B cell (primary cell): ENCODE data around the gene DDX1.

- PRO-cap, result no peak
- CAGE, long polyA plus RNA, result no peak
Measured at GRCh38 chr2:12806475-12806984, 89.8 kb downstream of the TRIB2 start.

DNA sequence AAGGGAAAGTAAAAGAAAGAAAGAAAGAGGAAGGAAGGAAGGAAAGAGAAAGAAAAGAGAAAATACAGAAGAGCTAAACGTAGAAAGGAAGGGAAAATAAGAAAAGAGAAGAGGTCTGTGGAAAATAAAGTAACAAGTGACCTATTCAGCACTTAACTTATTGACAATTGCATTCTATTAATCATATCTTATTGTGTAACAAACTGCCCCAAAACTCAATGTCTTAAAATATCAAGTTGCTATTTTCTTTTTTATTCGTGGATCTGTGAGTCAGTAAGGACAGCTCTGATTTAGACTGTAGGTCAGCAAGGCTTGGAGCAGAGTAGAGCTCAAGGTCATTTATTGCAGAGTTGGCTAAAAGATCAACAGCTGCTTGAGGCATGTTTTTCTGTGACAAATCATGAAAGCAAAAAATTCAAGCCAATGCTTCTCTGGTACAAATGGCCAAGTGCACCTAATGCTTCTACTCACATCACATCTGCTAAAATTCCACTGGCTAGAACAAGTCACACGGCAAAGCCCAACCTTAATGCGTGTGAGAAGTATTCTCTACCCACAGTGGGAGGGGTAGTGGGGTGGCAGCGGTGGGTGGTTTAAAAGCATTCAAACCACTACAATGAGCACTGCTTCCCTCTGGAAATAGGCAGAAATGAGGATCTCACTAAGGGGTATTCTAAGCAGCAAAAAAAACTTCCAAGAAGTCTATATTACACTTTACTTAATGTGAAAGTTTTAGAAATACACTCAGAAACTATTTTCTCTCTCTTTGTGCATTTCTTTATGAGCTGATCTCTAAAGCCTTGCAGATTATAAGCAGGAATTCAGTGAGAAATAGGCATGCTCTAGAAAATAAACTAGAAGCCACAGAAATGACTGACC, 497.7 kb upstream of the LRATD1 start:
- PRO-cap, result no peak
- CAGE, long polyA plus RNA, result no peak

GRCh38 chr2:14558338-14558643, 74.2 kb upstream of the LRATD1 start:
- PRO-cap, result no peak
- CAGE, long polyA plus RNA, result no peak

GRCh38 chr2:14631968-14632324, 571 bp upstream of the LRATD1 start:
- PRO-cap, result no peak
- CAGE, long polyA plus RNA, result no peak

- PRO-cap, result no peak
- CAGE, long polyA plus RNA, result no peak
Measured at GRCh38 chr2:14872860-14873145, 240.3 kb downstream of the LRATD1 start.

DNA sequence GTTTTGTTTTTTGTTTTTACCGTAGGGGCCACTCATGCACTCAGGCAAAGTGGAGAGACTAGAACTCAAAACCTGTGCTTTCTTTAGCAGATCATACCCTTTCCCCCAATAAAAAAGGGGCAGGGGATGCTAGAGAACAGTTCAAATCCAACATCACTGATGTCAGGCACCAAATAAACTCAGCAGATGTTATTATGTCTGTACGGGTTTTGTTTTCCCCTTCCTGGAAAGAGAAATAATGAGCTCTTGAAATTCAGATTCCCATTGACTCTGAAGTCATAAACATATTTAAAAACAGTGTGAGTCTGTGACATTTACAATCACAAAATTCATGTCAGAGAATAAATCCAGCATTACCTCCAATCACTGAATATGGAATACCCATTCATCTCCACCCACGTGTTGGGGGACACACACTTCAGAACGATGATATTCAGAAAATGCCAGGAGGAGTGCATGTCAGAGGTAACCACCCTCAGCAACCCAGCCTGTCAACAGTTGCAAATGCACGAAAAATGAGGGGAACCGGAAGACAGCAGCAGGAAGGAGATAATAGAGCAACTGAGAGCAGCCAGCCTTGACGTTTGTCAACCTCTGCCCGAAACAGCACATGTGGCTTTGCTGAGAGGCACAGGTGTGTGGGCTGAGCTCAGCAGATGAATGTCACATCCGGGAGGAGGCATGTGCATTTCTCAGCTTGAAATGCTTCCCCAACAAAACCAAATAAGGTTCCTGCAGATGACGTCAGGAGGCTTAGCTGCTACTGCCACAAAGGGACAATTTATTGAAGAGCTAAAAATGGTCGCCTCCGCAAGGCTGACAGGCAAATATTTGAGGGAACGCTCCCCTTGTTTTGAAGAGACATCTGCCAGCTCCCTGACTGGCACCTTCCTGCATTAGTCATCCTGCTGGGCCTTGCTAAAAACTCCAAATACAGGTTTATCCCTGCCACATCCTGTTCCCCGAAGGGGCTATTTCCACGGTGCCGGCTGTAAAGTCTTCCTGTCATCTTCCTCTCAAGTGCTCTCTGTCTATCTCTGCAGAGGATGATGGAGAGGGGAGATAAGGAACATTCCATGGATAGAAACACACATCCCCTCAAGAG, 419.1 kb downstream of the NBAS start:
- PRO-cap, result bidirectional peak, plus-strand start at position 784 of the sequence, minus-strand start at position 662 of the sequence
- CAGE, long polyA plus RNA, result no peak

DNA sequence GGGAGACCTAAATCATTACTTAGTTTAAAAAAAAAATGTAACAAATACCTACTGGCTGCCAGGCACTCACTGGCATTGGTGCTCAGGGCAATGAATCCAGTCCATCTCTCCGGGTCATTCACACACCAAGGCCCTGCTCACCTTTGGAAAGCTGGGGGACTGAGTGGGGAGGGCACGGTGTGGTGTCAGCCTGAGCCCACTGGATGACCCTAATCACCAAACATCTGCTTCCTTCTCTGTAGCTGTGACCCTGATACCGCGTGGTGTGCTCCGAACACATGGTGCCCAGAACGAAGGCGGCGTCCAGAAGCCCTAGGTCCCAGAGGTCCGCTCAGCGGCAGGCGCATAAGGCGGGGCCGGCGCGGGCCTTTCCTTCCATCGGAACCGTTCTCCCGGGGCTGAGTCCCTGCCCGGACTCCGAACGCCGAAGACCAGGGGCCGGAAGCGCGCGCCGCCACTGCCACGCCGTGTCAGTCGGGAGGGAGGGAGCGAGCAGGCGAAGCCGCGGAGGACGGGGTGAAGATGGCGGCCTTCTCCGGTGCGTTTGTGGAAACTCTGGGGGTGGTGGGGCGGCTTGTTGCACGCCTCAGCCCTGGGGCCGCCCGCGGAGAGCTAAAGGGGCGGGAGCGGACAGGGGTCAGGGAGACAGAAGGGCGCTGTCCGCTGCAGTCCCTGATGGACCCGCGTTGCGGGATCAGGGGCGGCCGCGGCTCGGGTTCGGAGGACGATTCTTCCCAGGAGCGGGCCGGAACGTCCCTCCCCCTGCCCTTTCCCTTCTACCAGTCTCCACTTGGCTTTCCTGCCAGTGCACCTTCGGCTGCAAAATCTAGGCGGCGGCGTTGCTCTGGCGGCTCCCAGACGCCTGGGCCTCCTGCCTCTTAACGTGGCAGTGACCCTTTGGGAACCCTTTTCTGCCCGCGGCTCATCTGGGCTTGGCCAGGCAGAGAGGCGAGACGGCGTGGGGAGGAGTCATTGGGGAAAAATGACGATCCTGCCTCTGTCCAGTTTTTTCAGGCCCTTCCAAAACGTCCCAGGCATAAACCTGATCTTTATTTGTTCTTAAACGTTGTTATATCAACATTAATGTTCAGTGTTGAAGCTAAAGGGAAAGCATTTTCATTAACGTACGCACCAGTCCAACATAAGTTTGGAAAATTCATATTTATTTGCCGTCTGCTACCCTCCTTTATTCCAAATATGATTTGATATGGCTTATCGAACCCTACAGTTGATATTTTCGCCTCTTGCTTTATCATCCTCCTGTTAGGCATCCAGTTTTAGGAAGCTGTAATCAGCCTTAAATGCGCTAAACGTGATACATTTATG, at the start of gene DDX1:
TSS of gene DDX1 (plus strand) at position 457 of the 1,326 bp plus-strand sequence.
- PRO-cap, result bidirectional peak, plus-strand start at position 470 of the sequence, minus-strand start at position 391 of the sequence
- CAGE, long polyA plus RNA, result no peak

DNA sequence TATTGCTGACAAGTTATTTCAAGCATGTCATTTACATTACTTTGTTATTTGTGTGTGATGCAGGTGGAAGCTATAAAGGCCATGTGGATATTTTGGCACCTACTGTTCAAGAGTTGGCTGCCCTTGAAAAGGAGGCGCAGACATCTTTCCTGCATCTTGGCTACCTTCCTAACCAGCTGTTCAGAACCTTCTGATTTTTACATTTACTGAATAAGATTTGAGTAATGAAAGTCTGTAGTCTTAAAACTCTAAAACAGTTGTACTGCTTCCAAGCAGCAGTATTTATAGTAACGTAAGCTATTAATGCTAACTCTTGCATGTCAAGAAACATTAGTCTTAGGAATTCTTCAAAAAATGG, 39.0 kb downstream of the DDX1 start:
- PRO-cap, result no peak
- CAGE, long polyA plus RNA, result no peak

GRCh38 chr2:15749803-15750176, 158.1 kb downstream of the DDX1 start:
- PRO-cap, result no peak
- CAGE, long polyA plus RNA, result no peak

DNA sequence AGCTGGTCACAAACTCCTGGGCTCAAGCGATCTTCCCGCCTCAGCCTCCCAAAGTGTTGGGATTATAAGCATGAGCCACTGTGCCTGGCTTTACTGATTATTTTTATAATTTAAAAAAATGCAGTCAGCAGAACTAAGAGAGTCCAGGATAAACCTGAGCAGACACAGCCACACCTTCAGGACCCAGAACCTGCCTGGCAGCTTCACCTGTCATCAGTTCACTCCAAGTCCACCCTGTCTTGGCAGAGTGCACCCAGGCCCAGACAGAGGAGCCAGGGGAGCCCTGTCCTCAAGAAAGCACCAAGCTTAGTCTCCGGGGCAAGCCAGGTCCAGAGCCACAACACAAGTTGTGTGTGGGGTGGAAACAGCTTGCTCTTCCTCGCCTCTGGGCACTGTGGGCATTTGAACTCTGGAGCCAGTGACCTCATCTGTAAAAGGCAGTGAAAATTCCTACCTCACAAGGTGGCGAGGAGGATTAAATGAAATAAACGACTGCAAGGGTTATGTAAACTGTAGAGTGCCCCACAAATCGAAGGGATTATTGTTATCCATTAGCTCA, 24.6 kb downstream of the MYCN start:
- PRO-cap, result no peak
- CAGE, long polyA plus RNA, result no peak

DNA sequence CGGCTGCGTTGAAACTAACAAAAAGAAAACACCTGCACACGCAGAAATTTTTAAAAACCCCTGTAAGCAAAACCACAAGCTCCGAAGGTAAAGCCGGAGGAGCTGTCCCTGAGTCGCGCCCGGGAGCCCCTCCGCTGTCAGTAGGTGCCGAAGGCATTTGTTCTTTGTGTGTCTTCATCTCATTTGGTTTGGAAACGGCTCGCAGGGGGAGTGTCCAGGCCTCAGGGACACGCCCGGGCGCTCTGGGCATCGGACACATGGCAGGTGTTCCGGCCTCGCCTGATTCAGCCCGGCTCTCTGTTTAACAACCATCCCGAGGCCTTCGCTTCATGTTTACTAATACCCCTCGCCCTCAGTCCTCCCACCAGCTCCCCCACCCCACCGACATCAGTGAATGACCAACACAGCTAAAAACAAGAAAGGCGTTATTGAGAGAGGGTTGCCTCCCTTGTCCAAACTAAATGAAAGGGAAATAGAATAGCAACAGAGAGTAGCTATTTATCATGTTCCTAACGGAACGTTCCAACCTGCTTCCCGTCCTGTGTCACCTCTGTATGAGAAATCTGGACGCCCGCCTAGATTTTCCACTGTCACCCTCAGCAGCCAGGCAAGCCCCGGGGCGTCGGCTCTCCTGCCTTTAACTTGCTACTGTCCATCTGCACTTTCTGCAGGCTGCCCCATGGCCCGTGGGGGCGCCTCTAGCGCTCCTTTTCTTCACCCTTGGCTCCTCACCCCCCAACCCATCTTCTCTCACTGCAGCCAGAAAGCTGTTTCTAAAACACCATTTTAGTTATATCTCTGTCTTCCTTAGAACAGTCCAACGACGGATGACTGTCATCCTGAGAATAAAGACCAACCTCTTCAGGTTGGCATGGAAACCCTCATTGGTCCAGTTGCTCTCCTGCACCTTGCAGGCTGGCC, 73.9 kb downstream of the MYCN start:
- PRO-cap, result no peak
- CAGE, long polyA plus RNA, result no peak

DNA sequence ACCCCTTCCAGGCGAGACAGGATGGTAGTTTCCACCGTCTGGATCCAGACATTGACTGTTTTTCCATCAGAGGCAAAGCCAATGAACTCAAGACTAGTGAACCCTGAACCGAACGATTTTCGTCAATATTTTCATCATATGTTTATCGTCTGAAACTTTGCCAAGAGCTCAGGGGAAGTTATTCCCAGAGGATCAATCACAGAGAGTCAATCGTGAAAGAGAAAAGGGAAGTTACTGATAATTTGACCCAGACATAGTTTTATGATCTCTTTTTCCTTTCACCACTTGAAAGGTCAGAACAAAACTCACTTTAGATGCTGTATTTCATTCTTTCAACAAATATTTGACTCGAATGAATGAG, 75.3 kb downstream of the MYCN start:
- PRO-cap, result no peak
- CAGE, long polyA plus RNA, result no peak

- PRO-cap, result no peak
- CAGE, long polyA plus RNA, result no peak
Measured at GRCh38 chr2:16102789-16103601, 162.6 kb downstream of the MYCN start.

GRCh38 chr2:16123955-16124332, 183.6 kb downstream of the MYCN start:
- PRO-cap, result no peak
- CAGE, long polyA plus RNA, result no peak

- PRO-cap, result no peak
- CAGE, long polyA plus RNA, result no peak
Measured at GRCh38 chr2:16407275-16407788, 258.3 kb downstream of the CYRIA start.

- PRO-cap, result no peak
- CAGE, long polyA plus RNA, result no peak
Measured at GRCh38 chr2:16602985-16604028, 62.3 kb downstream of the CYRIA start.

GRCh38 chr2:16617806-16618421, 47.7 kb downstream of the CYRIA start:
- PRO-cap, result no peak
- CAGE, long polyA plus RNA, result no peak

DNA sequence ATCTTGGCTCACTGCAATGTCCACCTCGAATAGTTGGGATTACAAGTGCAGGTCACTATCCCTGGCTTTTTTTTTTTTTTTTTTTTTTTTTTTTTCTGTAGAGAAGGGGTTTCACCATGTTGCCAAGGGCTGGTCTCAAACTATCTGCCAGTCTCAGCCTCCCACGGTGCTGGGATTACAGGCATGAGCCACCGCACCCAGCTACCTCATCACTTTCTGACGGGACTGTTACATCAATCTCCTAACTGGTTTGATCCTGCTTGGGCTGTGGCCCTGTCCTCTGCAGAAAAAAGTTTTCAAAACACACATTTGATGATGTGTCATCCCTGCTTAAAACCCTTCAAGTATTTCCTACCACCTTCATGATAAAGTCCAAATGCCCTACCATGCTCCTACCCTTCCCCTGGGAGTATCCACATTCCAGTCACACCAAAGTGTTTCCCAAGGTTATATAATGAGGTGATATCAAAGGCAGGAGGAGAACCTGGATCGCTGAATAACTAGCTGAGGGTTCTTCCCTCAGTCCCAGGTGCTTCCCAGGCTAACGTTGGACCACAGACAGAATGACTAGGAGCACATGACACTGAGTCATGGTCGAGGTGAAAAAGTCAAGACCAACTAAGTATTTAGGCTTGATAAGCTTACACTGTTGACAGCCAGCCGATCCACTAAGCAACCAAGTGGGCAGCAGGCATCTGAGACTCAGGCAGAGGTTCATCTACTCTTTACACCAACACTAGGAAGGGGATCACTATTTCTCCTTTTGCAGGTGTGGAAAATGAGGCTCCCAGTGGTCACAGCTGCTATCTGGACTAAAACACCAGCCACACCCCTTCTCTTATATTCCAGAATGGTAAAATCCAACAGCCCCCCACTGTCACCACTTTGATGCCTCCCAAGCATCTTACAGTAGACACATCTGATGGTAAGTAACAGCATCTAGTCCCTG, 31.9 kb downstream of the CYRIA start:
- PRO-cap, result no peak
- CAGE, long polyA plus RNA, result no peak

DNA sequence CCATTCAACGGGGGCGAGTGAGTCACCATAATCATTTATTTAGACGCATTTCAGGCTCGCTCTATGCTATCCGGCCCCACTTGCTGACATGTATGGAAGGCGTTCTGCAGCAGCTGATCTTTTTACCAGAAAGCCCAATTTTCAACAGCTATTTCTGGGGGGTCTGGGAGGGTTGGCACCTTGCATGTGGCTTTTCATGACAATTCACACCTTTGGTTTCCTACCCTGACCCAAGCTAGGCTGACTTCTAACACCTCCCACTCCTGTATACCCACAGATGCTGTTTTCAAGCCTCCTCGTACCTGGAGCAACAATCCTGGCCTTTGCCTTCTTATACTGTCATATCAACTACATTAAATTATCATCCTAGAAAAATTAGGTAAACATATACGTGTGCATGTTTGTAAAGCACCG, 14.7 kb downstream of the CYRIA start:
- PRO-cap, result no peak
- CAGE, long polyA plus RNA, result no peak

DNA sequence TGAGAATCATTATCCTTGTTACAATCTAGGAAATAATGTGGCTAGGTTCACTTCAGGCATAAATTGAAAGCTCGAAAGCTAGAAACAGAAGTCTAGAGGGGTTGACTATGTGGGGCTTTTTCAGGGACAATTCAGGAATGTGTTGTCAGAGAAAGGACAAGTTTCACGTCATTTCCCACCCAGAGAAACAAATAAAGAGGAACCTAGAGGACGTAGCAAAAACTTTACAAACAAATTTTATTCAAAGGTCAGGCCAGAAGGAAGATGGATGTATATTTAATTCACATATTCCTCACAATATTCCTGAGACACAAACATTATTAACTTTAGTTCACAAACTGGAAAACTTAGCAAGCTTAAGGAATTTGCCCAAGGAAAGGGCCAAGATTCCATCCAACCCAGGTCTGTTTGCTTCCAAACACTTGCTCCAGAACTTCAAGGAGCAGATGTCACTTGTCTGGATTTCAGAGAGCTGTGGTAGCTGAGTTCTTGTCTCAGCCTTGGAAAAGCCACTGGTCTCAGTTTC, 7.4 kb downstream of the CYRIA start:
- PRO-cap, result no peak
- CAGE, long polyA plus RNA, result no peak